Bronchus (tissue), 1 donor: ENCODE results near the gene SAMSN1.

DNA sequence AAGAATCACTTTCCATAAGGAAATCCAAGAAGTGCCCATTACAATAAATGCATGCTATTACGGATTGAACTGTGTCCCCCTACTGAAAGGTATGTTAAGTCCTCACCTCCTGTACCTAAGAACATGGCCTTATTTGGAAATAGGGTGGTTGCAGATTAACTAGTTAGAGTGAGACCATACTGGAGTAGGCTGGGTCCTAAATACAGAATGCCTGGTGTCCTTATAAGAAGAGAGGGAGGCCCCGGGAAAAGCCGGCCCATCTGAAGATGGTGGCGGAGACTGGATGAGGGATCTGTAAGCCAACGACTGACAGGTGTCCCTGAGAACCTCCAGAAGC lies 4422.9 kb upstream of the TPTE start:
- PRO-cap: bidirectional peak, plus-strand start at position 225 of the sequence, minus-strand start outside the sequence

GRCh38 chr21:8992923-8993799 lies 1528.2 kb upstream of the TPTE start:
- PRO-cap: no peak

DNA sequence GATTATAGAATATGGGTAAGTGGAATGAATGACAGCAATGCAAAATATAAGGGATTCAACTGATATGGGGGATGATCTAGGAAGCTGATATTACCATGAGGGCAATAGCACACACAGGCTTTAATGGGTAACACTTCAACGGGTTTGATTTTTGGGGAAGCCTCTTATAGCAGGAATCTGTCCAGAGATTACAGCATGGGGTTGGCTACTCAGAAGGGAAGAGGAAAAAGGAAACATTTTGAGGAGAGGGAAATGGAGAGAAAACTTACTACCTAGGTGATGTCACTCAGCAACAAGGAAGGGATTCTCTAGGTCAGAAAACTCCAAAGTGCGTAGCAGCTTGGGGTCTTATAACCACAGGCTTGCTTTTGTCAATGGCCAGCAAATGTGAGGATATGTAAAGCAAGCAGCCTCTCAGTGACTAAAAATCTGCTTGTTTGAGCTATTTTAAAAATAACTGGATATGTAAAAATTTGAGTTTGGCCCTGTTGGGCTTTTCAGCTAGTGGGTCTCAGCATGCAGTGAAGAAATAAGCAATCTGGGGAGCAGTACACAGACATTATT lies 162.3 kb downstream of the LIPI start:
- PRO-cap: no peak

GRCh38 chr21:14454196-14454889 lies 71.4 kb upstream of the HSPA13 start:
- PRO-cap: no peak

GRCh38 chr21:14511950-14512932 lies 33.9 kb downstream of the SAMSN1 start:
- PRO-cap: no peak

- PRO-cap: no peak
These were observed 25.6 kb downstream of the SAMSN1 start for GRCh38 chr21:14520106-14521239.

DNA sequence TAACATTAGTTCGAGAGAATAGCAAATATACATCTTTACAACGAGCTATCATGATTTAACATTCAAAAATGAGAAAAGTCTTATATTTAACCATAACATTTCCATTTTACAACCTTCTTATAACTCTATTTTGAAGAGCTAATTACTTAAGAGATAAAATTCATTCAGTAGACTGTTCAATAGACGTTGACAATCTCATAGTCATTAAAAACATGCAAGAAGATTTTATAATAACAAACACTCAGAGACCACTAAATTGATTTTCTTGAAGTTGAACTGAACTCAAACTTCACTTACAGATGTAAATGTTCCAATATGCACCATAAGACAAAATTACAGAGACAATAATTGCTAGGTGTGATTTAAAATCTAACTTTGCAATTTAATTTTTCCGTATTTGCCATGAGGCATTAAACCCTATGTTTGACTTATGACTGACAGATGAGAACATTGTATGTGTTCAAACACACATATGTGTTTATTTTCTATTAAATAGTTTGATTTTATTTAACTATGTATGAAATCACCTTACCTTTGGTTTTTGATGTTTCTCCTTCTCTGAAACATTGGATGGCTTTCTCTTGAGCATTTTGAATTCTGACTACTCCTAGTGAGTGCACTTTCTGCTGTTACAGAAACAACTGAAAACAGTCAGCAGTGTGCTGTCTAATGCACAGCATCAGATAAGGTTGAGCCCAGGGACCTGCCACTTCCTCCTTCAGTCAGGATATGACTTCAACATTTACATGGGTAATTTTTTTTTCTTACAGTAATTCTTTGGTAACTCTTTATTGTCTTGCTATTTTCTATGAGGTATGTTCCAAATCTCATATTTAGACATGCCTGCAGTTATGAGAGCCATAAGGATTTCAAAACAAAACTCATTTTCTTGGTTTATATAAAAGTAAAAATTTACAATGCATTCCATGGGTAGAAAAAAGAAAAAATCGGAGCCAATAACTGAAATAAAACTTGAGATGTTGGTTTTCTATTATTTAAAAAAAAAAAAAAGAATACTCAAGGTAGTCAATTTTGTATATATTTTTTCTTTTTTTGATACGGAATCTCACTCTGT lies at the start of gene SAMSN1:
Gene SAMSN1 (minus strand): TSS at position 643 of the 1,075 bp plus-strand sequence.
- PRO-cap: unidirectional peak, minus-strand start at position 565 of the sequence; unidirectional peak, minus-strand start at position 643 of the sequence

GRCh38 chr21:15005203-15006393 lies 59.2 kb downstream of the NRIP1 start:
- PRO-cap: no peak

DNA sequence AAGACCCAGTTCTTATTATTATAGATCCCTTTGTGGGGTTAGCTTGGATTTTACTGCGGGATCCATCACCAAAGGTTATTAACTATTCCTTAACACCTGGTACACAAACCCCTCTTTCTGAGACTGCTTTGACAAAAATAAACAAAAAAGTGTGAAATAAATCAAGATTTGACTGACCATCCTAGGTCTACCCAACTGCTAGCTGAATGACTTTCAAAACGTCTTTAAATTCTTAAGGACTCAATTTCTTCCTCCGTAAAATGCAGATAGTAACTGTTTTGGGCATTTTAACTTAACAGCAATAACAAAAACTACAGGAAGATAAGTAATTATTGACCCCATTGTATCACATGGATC lies 9.3 kb downstream of the NRIP1 start:
- PRO-cap: no peak

GRCh38 chr21:15065531-15066205 lies 868 bp upstream of the NRIP1 start:
- PRO-cap: bidirectional peak, plus-strand start at chr21:15065865, minus-strand start at chr21:15065925; bidirectional peak, plus-strand start at chr21:15066044, minus-strand start at chr21:15065997

DNA sequence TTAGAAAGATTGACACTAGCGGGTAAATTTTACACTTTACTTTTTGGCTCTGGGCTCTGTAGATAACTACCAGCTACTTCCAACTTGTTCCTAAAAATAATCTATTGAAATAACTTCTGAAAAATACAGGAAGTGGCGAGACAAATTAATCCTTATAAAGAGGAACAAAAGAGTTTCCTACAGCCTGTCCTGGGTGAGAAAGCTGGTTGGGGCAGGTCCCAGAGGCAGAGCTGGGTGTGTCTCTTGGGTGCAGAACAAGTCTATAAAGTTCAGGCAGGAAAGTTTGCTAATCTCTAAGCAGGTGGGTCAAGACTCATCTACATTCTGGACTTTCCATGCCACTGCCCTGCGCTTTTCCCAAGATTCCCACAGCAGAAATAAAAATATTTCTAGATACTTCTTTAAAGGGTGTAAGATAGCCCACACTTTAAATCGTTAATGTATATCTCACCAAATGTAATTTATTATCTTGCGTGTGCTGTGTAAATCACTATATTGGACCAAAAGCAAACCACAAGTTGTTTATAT lies 70.0 kb upstream of the NRIP1 start:
- PRO-cap: no peak

DNA sequence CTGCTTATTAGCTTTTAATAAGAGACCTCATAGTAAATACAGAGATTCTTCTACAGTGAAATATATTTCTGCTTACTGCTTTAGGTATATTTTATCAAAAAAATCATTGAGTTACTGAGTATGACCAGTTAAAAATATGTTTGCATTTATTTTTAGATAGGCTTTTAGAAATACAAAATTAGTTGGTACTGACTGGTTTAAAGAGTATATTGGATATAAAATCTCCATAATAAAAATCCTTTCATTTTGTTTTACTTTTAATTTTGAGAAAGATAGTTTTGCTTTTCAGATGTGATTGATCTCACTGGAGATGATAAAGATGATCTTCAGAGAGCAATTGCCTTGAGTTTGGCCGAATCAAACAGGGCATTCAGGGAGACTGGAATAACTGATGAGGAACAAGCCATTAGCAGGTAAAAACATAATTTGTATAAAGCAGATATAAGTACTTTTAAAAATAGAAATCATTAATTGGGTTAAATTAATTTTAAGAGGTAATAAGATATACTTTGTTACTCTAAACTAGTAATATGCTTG lies 47.9 kb downstream of the USP25 start:
- PRO-cap: no peak

GRCh38 chr21:15784403-15785143 lies 54.8 kb downstream of the USP25 start:
- PRO-cap: no peak

- PRO-cap: no peak
These were observed 81.1 kb downstream of the USP25 start for GRCh38 chr21:15810732-15811475.

GRCh38 chr21:16070195-16070703 lies 340.5 kb downstream of the USP25 start:
- PRO-cap: no peak

GRCh38 chr21:16124686-16125277 lies 395.0 kb downstream of the USP25 start:
- PRO-cap: no peak

DNA sequence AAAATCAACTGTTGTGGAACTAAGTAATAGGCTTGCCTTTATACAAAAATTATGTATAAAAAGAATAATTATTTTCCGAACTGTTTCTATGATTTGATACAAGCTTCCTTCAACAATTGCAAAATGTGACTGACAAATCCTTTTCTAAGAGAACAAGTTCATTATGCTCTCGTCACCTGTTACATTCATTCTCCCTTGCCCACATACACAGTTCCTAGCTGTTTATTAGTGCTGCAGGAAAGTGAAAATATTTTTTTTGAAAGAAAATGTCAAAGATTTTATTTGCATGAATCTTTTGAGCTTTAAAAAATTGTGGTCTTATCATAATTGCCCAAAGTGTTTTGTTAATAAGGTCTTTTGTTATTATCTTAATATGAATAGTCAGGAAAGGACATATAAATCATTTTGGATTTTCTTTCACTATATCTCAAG lies 466.3 kb downstream of the USP25 start:
- PRO-cap: no peak

GRCh38 chr21:16279530-16280041 lies 549.8 kb downstream of the USP25 start:
- PRO-cap: no peak

GRCh38 chr21:16305591-16306263 lies 575.9 kb downstream of the USP25 start:
- PRO-cap: no peak

GRCh38 chr21:16308125-16308716 lies 578.4 kb downstream of the USP25 start:
- PRO-cap: no peak